Umbilical cord (tissue), 2 donors: ENCODE measurements around a stretch of chr6.

DNA sequence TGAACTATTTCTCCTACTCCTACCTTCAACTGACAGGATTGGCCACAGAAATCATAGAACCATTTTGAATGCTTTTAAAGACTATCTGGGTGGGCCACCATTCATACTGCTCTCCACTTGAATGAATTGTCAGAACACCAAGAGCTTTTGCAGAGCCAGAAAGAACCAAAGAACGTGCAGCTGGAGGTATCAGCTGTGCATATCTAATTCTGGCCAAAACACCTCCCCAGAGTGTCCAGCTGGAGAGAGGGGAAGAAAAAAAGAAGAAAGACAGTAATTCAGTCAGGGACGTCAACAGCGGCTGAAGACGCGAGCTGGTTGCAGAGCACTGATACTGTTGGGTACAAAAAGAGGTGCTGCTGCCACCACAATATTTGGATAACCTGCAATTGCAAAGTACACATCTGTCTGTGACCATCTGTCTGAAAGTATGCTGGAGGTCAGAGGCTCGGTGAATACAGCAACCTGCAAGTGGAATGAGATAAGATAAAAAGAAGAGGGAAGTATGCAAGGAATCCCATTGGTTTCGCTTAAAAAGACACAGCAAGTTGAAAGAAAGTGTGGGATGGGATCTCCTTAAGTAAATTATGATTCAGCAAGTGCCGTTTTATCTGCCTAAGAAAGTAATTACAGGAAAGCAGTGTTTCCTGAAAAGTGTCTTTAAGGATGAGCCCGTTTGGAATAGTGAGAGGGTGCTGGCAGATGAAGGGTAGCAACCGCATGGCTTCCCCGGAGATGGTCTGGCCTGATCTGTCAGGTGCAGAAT, 190.0 kb upstream of the PRDM1 start:
- RAMPAGE, long total RNA = no peak

GRCh38 chr6:105985459-105986090, 100.6 kb upstream of the PRDM1 start:
- RAMPAGE, long total RNA = no peak

DNA sequence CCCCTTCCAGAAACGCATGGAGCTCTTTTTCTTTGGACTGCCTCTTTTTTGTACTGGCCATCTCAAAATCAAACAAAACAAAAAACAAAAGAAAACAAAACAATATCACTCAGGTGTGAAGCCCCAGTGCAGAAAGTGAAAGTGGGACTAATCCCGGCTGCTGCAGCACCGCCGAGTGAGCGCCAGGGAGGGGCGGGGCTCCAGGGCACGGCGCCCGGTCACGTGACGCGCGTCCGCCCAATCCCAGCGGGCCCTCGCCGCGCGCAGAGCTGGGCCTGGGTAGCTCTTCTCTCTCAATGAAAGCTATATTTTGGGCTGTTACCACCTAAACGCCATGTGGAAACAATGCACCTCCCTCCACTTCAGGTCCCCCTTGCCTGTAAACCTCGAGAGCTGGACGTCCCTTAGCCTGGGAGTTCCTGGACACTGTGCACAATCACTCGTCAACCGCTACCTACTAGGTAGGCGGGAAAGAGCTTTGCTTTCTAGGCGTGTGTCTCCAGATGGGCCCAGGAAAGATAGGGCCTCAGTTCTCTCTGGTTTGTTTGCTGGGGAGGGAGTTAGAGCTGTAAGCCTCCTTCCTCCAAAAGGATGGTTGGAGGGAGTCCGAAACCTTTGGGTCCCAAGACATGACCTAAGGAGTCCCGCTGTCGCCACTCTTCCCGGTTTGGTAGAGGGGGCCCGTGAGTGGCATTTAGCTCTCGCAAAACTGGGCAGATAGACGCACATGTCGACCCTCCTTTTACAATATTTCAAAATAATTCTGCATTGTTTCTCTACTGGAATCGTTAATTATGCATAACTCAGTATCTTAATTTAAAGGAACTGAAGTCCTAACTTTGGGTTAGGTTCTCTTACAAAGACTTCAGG, 93.5 kb upstream of the PRDM1 start:
- RAMPAGE, long total RNA = no peak

GRCh38 chr6:106085009-106085733, 965 bp upstream of the PRDM1 start:
- RAMPAGE, long total RNA = no peak

- RAMPAGE, long total RNA = no peak
Measured at GRCh38 chr6:106087158-106087967, 1.2 kb downstream of the PRDM1 start.

DNA sequence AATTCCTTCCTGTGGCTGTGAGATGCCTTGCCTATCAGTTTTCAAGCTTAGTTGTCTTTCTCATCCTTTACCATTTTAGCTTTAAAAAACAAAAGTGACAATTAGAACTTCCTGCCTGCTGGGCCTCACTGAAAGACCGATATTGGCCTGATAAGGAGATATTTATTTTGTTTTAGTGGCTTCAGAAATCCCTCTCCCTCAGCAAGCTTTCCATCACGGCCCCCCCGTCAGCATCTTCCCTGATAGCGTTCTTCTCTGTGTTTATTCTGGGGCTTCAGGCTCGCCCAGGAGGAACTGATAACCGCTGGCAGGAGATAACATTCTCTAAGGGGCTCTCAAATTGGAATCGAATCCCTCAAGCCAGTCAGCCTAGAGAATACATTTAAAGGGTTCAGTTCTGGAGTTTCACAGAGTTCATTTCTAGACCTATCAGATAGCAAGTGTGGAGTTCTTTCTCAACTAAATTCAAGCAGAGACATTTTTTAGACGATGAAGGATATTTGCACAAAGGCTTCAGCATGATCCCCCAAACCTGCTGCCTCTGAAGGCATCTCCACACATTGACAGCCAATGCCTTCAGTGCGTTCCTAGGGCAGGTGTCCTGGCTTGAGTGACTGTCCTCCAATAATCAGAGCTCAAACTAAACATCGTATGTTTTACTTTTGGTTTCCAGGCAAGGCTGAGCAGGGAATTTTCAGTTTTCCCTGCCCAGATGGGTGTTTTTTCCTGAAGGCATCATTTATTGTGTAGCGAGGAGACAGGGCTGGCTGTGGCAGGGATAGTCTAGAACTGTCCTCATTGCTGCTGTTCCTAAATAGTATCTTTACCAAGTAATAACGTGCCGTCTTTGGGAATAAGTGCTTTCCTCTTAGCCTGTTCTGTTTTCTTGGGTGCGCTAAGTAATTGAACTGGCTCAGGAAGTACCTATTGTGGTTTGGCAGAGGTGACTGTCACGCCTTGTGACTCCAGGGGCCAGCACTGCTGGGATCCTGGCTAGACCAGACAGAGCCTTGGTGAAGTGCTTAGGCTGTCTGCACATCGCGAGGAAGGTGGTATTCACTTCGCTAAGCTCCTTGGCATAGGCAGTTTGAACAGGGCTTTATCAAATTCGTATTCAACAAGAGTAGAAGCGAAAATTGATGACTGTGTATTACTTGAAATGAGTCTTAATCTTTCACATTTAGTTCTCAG, 17.2 kb downstream of the PRDM1 start:
- RAMPAGE, long total RNA = no peak

DNA sequence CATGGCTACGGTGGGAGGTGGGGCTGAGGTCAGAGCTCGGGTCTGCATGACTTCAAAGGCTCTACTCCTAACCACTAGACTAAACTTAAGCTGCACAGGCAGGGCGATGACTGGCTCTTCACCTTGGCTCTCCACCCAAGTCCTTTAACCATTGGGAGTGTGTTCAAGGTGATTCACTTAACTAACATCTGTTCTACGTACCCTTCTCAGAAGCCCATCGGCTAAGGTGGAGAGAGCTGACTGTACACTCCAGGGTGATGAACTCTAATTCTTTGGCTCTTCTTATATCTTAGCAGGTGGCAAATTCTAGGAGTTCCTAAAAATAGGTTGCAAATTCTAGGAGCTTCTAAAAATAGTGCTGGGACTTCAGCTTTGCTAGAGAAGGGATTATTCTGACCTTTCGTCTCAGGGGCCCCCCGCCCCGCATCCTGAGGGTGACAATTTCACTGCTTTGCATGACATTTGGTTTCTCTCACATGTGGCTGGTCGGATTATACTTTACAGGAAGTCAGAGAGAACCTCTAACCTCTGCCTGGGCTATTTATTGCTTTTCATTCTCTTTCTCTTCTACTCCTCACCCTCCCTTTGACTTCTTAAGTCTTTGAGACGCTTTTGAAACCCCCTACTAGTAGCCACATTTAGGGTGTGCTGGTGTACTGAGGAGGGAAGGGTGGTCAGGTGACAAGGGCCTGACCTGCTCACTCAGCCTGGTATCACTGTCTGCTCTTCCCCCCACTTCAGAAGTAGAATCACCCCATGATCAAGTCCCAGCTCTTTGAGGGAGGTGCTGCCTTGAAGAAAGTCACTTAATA, 55.5 kb downstream of the PRDM1 start:
- RAMPAGE, long total RNA = no peak

- RAMPAGE, long total RNA = no peak
Measured at GRCh38 chr6:106163455-106163777, 77.3 kb downstream of the PRDM1 start.

- RAMPAGE, long total RNA = no peak
Measured at GRCh38 chr6:106195057-106195608, 109.0 kb downstream of the PRDM1 start.

DNA sequence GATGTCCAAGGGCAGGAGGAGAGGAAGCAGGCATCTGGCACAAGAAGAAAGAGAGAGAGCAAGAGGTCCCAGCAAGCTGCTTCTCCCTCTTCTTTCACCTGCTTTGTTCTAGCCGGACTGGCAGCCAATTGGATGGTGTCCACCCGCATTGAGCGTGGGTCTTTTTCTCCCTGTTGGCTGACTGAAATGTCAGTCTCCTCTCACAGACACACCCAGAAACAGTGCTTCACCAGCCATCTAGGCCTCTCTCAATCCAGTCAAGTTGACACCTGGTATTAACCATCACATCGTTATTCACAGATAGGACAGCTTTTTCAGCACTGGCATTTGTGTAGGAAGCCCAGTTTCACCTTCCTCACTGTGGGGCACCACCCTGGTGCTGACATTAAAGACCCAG, 51.3 kb downstream of the CRYBG1 start:
- RAMPAGE, long total RNA = no peak

DNA sequence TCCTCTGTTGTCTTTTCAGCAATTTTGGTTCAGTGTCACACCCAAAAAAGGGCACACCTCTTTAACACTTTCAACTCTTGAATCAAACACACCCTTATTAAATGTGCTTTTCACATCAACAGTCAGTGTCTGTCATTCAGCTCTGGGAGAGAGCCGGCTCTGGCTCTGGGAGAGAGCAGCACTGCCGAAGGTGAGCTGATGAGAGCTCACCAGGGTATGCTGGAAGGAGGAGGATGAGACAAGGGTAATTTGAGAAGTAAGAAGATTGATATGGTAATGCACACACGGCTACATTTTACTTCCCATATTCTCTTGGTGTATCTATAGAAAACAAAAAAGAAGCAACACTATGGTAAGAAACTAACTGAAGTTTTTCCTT, 134.2 kb downstream of the RTN4IP1 start:
- RAMPAGE, long total RNA = no peak

DNA sequence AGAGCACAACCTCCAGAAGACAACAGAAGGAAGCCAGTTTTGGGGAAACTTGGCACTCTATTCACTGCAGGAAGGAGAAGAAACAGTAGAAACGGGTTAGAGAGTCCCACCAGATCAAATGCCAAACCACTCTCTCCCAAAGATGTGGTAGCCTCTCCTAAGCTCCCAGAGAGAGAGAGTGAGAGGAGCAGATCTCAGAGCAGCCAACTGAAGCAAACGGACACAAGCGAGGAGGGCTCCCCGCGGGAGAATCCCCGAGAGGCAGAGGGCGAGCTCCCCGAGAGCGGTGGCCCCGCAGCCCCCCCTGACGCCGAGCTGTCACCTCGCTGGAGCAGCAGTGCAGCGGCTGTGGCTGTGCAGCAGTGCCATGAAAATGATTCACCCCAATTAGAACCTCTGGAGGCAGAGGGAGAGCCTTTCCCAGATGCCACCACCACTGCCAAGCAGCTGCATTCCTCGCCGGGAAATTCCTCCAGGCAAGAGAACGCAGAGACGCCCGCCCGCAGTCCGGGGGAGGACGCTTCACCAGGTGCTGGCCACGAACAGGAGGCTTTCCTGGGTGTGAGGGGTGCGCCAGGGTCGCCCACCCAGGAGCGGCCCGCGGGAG, 117.8 kb downstream of the RTN4IP1 start:
- RAMPAGE, long total RNA = no peak

GRCh38 chr6:106513615-106514318, 115.5 kb downstream of the RTN4IP1 start:
- RAMPAGE, long total RNA = no peak

DNA sequence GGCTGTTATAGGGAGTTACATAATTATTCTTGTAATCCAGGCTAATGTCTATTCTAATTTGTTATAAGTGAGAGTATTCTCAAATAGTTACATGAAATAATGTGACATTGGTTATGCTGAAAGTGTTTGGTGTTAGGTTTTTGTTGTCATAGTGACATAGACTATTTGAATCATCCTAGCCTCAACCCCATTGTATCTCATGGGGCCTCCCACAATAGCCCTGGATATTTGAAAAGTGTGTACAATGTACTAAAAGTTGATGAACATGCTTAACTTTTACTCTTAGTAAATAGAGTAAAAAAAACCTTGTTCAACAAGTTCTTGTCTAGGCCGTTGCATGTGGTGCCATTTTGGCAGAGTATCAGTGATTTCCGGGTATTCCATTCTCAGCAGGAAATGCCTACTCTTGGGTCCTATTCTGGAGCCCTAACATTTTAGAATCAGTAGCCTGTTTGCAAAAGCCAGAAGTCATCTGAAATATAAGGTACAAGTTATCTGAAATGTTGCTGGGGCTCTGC, 83.0 kb downstream of the RTN4IP1 start:
- RAMPAGE, long total RNA = no peak

- RAMPAGE, long total RNA = no peak
Measured at GRCh38 chr6:106567936-106568235, 61.4 kb downstream of the RTN4IP1 start.

DNA sequence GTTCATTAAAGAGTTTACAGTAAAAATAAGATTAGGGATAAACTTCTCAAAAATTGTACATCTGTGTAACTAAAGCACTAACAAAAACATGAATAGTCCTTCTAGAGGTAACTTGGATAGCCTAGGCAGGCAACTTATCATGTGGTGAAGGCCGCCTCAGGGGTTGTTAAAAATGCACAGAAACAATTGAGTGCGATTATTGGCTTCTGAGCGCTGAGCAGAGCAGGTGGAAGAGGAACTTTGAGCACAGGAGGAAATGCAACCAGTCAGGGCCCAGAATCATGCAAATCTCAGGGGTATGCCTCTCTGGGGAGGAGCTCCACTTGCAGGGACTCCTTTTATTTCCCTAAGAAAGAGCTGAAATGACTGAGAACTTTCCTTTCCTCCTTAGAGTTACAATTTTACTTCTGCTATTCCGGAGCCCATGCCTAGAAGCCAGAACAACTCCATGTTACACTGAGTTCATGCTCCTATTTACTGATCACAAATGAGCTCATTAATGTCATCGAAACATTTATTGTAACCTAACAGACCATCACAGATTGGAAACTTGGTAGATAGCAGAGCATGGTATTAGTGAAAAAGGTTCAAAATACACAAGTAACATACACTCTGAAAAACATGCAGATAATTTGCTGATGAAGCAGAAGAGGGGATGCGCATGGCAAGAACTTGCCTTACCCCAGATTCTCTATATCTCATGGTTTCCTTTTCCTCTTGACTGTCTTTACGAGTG, 37.4 kb downstream of the QRSL1 start:
- RAMPAGE, long total RNA = no peak

- RAMPAGE, long total RNA = no peak
Measured at GRCh38 chr6:106740838-106741394, 111.5 kb downstream of the QRSL1 start.

DNA sequence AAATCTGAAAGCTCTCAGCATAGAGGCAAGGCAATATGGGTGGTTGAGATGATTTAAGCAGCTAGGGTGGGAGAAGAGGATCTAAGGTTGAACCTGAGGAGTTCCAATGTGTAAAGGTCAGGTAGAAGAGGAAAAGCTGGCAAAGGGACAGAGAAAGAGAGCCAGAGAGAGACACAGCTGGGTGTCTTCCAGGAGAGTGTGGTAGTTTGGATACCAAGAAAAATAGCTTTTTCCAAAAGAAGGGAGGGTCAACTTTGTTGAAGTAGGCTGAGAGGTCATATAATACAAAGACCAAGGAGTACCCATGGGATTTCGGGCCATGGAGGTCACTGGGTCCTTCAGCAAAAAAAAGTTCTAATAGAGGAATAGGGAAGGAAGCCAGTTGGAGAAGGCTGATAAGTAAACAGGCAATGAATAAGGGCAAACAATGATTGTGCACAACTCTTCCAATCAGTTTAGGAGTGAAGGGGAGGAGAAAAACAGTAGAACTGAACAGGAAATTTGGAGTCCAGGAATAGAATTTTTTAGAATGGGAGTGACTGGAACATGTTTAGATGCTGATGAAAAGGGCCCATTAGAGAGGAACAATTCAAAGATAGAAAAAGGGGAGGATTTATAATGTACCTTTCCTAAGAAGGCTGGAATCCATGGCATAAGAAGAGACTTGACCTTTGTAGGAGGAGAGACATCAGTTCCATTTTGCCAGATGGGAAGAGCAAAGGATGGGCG, 135.2 kb downstream of the QRSL1 start:
- RAMPAGE, long total RNA = no peak

- RAMPAGE, long total RNA = no peak
Measured at GRCh38 chr6:106972912-106973616, 1.5 kb downstream of the CD24 start.

DNA sequence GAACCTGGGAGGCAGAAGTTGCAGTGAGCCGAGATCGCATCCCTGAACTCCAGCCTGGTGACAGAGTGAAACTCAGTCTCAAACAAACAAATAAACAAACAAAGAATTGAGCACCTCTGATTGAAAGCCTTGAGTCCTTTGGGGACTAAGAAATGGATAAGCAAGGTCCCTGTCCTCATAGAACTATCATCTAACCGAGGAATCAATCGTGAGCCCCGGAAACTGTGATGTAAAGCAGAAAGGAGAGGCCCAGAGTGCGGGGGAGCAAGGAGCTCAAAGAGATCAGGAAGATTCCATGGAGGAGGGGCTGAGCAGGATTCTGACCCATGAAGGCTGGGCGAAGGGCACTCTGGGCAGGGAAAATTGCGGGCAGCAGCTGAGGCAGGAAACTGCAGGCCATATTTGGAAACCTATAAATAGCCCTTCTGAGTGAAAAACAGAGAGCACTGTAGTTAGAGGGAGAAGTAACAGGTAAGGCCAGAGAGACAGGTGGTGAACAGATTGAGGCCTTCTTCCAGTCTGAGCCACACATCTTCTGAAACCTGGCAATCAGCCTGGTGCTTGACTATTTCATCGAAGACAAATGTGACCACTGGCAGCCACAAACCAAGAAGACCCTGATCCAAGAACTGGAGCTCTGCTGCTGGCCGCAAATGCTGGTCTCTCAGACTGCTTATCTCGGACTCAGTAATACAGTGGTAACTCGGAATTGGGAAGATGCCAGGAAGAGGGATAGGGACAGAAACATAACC, 14.0 kb upstream of the BEND3 start:
- RAMPAGE, long total RNA = no peak